NB4 (cell line): Measurements from ENCODE around the gene NEBL.

DNA sequence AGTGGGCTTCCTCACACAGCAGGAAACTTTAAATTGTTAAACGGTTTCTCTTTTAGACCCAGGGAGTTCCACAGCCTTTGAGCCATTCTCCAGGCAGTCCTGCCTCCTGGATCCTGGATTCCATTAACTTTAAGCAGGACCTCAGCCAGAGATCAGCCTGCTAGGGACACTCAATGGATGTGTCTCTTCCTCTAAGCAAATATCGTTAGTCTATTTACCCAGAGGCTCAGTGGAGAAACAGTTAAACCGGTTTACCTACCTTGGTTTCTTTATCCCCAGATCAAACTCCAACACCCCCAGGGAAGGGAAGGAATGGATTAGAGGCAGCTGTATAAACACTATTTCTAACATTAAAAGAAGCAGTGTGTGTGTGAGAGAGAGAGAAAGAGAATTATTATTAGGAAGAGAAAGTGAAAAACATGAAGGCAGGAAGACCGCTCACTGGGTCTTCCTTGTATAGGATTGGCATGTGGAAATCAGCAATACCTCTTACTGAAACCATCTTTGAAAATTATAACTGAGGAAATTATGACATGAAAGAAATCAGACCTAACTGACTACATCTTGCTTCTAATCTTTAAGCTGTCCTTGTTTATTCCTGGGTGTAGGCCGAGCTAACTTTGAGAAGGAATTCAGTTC lies 66.1 kb downstream of the ST8SIA6 start:
- RRBS = no CpG with 5 or more reads among the region's 5 CpGs

- RRBS = no CpG with 5 or more reads among the region's 8 CpGs
Measured at GRCh38 chr10:17784711-17785422, 24.3 kb upstream of the MRC1 start.

DNA sequence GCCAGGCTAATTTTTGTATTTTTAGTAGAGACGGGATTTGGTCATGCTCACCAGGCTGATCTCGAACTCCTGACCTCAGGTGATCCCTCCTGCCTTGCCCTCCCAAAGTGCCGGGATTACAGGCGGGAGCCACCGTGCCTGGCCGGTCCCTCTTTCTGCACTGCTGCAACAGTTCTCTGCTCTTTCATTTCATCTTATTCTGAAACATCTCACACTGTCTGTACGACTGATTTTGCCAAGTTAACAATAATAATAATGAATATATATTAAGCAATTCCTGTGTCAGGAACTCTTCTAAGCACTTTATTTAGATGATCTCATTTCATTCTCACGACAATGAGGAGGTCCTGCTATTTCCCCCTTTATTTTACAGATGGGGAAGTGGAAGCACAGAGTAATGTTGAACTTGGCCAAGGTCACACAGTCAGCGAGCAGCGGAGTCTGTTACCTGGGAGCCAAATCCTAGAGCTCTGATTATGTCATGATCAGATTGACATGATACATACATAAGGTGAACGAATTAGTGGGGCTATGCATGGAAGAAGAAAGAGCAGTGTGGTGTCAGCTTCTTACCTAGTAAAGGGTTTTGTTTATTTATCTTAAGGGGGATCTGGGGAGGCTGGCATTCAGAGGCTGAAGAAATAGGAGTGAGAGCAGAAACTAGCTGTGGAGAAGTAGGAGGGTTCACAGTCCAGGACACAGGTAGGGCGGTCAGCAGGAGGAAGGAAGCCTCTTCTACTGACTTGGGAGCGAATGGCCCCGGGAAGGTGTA lies 5.9 kb downstream of the MRC1 start:
- RRBS = no CpG with 5 or more reads among the region's 14 CpGs

DNA sequence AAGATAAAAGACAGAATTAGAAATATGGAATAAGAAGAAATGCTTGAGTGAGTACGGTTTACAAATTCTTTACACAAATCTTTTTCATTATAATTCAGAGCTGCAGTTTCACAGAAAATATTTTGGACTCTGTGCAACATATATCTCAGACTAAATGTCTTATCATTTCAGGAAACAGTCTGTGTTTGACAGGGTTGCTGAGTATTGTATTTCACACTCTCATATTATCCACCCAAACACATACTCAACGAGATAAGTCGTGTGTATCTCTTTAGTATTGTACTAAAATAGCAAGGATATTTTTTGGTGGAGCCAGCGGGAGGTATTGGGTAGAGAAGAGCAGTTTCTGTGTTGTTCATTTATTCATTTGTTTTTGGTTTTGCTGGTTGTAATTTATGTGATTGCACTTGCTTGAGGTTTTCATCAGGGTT lies 39.0 kb upstream of the SLC39A12 start:
- RRBS = no CpG with 5 or more reads among the region's 4 CpGs

DNA sequence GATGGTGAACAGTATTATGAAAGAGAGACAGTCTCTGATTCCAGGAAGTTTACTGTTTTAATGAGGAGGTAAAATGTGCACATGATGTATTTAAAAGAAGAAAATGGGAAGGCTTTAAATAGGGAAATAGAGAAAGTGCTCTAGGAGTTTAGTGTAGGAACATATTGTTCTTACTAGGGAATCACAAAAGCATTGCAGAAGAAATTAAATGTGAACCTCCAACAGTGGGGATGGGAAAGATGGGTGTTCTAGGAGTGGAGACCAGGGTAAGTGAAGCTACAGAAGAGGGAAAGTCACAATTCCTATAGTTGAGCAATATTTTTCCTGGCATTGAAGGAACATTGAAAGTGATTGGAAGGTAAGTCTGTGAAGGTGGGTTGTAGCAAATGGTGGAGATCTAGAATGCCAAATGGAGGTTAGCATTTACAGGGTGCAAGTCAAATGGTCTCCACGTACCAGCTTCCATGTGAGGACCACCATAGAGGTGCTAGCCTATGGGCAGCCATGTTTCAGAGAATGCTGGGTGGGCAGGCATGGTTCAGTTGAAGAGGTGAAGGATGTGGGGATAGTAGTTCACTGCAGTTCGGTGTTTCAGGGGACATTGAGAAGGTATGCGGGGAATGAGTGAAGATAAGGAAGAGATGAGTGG lies 36.2 kb downstream of the CACNB2 start:
- RRBS = no CpG with 5 or more reads among the region's 3 CpGs

DNA sequence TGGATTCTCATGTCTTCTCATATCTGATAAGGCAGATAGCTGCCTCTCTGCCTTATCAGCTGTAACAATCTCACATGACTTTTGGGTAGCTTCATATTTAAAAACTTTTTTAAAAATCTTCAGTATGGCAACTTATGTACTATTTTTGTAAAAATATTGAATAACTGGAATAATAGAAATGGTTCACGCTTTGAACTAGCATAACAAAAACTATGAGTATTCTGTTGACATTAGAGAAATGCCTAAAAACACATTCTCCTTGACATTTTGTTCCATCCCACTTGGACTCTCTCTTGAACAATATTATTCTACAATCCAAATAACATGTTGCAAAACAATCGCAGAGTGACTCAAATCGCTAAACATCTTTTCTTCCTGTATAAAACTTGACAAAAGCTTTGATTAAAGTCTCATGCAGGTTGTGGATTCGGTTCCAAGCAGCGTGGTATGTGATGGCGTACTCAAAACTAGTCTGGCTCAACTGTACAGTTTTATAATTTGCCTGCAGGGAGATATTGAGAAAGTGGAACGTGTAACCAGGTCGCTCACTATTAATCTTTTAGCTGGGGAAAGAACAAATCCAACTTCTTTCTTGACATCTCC lies 99.8 kb downstream of the CACNB2 start:
- RRBS = no CpG with 5 or more reads among the region's 8 CpGs

- RRBS = no CpG with 5 or more reads among the region's 7 CpGs
Measured at GRCh38 chr10:18564871-18565853, 86.2 kb downstream of the NSUN6 start.

DNA sequence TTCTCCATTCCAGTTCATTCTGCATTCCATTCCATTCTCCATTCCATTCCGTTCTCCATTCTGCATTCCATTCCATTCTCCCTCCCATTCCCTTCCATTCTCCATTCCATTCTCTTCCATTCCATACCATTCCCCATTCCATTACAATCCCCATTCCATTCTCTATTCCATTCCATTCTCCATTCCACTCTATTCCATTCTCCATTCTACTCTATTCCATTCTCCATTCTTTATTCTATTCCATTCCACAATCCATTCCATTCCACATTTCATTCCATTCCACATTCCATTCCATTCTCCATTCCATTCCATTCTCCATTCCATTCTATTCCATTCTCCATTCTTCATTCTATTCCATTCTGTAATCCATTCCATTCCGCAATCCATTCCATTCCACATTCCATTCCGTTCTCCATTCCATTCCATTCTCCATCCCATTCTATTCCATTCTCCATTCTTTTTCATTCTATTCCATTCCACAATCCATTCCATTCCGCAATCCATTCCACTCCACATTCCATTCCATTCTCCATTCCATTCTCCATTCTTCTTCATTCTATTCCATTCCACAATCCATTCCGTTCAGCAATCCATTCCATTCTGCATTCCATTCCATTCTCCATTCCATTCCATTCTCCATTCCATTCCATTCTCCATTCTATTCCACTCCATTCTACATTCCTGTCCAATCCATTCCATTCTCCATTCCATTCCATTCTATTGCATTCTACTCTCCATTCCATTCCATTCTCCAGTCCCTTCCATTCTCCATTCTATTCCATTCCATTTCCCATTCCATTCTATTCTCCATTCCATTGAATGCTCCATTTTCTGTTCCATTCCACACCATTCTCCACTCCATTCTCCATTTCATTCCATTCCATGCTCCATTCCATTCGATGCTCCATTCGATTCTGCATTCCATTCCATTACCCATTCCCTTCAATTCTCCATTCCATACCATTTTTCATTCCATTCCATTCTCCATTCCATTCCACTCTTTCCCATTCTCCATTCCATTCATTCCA lies 85.2 kb downstream of the NSUN6 start:
- RRBS = no CpG with 5 or more reads among the region's 7 CpGs

GRCh38 chr10:18572525-18573974 lies 78.3 kb downstream of the NSUN6 start:
- RRBS = no CpG with 5 or more reads among the region's 14 CpGs

DNA sequence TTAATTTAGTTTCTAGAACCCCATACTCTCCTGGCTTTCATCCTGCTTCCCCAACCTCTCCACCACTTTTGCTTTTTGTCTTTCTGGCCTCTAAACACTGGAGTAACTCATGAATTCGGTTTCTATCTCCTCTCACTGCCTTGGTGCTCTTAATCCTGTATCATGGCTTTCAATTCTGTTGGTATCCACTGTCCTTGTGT lies 18.6 kb upstream of the MALRD1 start:
- RRBS = no CpG with 5 or more reads among the region's 1 CpG

- RRBS = 80% methylated on average over 16 of the region's 31 CpGs
Measured at GRCh38 chr10:19815753-19816006, 552 bp upstream of the PLXDC2 start.

DNA sequence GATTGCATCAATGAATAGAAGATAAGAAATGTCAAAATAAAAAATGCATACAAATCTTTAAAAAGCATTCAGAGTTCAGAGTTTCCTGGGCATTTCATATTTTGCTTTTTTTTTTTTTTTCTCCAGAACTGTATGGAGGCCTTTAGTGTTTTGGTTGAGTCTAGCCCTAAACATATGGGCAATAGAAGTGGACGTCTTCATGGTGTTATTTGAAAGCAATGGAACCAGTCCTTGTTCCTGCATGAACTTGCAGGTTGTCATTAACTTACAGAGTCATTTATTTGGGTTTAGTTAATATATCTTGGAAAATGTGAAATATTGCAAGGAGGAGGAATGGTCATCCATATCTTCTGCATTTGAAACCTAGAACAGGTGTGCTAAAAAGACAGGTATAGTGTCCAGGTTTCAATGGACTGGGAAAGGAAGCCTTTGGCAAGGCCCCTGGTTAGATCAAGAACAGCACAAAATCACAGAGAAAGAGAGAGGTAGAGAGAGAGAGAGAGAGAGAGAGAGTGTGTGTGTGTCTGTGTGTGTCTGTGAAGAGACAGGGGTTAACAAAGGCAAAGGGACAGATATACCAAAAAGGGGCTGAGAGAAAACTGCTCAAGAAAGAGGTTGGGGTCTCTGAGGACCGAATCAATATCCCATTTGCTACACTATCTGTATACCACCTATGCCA lies 17.8 kb downstream of the PLXDC2 start:
- RRBS = no CpG with 5 or more reads among the region's 2 CpGs

DNA sequence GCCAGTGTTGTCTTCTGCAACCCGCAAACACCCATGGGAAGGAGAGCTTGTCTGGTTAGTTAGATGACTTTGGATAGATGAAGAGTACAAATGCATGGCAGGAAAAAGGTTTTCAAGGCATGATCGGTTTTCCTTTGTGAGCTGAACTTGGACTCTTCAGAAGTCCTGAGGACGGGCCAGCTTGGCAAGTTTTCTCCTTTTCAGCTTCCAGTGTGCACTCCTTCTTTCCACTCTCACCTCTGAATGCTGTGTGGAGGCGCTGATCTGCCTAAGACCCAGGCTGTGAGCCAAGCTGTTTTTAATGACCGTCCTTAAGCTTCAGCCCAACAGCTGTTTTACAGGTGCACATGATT lies 114.8 kb downstream of the PLXDC2 start:
- RRBS = no CpG with 5 or more reads among the region's 5 CpGs

DNA sequence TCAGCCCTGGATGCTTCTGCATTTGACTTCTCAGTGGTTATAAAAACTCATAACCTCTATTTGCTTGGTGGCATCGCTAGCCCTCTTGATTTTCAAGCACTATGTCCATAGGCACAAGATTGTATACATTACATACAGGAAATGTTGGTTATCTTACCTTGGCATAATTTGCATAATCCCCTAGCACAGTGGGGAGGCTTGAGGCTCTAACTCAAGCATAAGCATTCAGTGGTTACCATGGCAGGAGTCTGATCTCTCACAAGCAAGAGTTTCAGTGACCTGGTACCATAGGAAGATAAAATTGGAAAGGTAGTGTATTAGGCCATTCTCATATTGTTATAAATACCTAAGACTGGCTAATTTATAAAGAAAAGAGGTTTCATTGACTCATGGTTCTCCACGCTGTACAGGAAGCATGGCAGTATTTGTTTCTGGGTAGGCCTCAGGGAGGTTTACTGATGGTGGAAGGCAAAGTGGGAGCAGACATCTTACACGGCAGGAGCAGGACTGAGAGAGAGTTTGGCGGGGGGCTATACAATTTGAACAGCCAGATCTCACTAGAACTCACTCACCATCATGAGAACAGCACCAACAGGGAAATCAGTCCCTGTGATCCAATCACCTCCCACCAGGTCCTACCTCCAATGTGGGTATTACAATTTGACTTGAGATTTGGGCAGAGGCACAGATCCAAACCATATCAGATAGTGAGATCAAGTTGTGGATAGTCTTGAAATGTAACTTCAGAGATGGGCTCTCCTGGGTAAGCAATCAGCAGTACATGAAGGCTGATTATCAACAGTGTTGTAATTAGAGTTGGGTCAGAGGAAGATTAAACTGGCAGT lies 122.0 kb downstream of the PLXDC2 start:
- RRBS = no CpG with 5 or more reads among the region's 4 CpGs

DNA sequence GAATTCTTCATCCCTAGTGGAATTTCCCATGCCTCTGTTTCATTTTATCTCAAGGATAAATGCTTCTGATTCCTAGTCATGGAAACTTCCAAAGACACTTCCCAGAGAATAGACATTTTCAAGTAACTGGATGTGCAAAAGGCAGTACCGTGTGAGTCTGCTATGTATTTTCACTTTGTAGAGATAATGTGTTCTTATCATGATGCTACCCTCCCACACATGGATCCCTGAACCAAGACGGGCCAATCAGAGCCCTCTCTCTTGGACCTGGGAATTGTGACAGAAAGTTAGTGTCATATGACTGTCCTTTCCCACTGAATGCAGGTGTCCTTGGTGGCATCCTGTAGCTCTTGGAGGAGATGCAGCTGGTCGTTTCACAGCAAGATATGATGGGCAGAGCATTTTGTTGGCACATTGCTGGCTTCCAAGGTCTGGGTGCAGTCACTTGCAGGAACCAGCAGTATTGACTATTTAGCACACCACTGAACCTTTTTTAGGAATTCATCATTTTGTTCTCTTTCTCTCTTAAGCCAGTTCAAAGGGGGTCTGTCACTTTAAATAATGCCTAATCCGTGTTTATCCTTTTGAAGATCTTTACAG lies 124.9 kb downstream of the PLXDC2 start:
- RRBS = no CpG with 5 or more reads among the region's 4 CpGs

DNA sequence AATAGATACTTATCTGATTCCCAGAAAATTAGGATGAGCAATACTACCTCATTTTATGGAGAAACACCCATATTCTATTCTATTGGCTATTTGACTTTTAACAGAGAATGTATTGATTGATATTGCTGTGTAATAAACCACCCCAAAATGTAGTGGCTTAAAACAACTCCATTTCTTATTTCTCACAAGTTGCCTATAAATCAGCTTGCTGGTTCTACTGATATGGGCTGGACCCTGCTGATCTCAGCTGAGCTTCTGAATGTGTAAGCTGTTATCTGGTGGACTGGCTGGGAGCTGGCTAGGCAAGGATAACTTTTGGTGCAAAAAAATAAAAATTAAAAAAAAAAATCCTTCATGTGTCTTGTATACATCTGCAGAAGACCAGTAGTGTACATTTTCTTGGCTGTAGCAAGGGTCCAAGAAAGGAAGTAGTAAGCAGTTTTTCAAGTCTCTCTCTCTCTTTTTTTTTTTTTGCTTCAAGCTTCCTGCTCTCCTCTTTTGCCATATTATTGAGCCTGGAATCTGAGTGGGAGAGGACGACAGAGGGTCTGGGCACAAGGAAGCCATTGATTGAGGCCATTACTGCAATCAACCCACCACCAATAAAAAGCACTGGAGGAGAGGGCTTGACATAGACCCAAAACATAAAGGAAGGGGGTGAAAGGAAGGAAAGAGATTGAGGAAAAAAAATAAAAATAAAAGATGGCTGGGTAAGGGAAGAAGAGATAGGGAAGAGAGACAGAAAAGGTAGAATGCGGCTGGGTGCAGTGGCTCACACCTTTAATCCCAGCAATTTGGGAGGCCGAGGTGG lies 345.0 kb downstream of the PLXDC2 start:
- RRBS = no CpG with 5 or more reads among the region's 3 CpGs

DNA sequence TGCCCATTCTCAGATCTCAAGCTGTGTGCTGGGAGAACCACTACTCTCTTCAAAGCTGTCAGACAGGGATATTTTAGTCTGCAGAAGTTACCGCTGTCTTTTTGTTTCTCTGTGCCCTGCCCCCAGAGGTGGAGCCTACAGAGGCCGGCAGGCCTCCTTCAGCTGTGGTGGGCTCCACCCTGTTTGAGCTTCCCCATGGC lies 432.1 kb downstream of the NEBL start:
- RRBS = no CpG with 5 or more reads among the region's 2 CpGs

DNA sequence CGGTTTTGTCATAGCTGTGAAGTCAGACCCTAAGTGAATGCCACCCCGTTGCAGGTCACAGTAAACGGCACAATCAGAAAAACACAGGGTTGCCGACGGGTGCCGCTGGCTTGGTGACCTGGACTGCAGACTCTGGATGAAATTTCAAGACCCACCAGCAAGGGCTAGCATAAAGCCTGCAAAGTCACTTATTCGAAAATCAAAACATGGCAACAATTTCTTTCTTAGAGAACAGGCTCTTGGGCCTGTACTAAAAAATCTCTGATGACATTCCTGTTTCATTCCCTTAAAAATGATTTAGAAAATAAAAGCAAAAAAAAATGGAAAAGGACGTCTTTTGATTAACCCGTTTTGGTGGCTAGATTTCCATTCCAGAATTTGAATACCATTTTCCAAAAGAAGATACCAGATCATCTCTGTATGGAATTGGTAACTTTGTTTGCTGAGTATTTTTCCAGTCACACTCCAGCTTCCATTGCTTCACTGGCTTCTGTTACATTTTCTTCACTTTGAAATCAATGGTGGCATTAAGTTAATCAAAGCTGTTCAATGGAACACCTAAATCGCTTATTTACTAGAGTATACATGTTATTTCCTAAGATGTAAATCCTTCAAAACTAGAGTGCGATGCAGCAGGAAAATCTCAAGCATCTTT lies 112.8 kb downstream of the NEBL start:
- RRBS = no CpG with 5 or more reads among the region's 11 CpGs

GRCh38 chr10:20896602-20897567 lies at the start of gene NEBL:
NEBL (minus strand) TSS chr10:20897311.
- RRBS = no CpG with 5 or more reads among the region's 6 CpGs

- RRBS = no CpG with 5 or more reads among the region's 12 CpGs
Measured at GRCh38 chr10:21041580-21042480, 144.7 kb upstream of the NEBL start.